Peritoneum (tissue), 1 donor: ENCODE measurements around the gene THADA.

GRCh38 chr2:42361903-42362401 is 935 bp upstream of the COX7A2L start:
- PRO-cap: no peak

DNA sequence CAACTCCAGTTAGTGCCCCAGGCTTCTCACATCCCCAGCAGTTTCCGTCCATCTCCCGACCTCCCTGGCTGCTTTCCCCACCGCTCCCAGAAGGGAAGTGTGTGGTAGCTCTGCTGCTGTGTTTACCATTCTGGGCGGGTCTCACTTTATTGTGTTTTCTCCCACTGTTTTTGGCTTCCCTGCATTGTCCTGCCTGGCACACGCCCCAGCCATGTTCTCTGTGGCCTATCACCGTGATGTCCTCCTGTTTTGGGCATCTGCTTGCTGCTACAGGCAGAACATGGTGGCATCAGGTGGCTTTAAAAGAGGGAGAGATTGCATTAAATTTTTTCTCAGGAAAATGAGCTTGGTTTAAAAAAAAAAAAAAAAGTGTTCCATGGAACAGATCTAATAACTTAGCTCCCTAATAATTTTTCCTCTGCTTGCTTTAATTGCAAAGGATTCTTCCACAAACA is 7.9 kb upstream of the COX7A2L start:
- PRO-cap: no peak

DNA sequence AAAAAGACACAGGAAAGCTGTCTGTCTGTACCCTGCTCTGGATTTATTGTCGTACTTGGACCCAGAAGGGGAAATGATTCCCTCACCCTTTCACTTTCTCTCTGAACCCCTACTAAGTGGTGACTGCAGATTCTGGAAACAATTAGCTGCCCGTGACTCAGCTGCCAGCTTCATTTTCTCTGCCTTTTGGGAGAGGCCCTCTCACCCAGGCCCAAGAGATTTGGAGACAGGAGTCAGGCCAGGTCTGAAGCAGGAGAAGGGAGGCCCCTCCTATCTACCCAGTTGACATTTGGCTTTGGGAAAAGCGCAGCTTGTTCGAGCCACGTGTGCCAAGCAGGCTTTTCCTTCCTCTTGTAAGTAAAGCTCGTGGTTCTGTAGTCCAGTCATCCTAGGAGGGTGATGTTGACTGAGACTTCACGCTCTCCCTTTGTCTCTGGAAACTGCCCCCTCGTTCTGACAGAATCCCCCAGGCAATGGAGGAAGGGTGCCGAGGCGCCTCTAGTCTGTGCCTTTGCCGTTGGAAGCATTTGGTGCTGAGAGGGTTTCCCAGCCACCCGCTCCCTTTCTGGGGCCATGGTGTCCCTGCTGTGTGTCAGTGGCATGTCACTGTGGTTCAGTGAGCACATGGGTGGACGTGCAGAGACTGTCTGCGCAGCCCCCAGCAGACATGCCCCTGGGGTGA is 8.6 kb downstream of the OXER1 start:
- PRO-cap: no peak

- PRO-cap: no peak
These were observed 36.6 kb upstream of the HAAO start for GRCh38 chr2:42828940-42829330.

GRCh38 chr2:42924485-42925279 is 132.3 kb upstream of the HAAO start:
- PRO-cap: no peak

DNA sequence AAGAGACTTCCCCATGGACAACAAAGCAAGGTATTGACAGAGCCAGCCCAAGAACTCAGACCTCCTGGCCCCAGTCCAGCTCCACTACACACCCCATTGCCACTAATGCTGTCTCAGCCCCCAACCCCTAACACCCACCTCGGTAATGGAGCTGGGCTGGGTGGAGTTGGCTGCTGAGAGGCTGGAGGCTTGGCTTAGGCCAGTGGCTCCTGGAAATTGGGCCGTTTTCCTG is 175.4 kb upstream of the HAAO start:
- PRO-cap: no peak

- PRO-cap: no peak
These were observed 197.1 kb upstream of the HAAO start for GRCh38 chr2:42989402-42989919.

GRCh38 chr2:43018034-43018658 is 208.3 kb downstream of the ZFP36L2 start:
- PRO-cap: no peak

DNA sequence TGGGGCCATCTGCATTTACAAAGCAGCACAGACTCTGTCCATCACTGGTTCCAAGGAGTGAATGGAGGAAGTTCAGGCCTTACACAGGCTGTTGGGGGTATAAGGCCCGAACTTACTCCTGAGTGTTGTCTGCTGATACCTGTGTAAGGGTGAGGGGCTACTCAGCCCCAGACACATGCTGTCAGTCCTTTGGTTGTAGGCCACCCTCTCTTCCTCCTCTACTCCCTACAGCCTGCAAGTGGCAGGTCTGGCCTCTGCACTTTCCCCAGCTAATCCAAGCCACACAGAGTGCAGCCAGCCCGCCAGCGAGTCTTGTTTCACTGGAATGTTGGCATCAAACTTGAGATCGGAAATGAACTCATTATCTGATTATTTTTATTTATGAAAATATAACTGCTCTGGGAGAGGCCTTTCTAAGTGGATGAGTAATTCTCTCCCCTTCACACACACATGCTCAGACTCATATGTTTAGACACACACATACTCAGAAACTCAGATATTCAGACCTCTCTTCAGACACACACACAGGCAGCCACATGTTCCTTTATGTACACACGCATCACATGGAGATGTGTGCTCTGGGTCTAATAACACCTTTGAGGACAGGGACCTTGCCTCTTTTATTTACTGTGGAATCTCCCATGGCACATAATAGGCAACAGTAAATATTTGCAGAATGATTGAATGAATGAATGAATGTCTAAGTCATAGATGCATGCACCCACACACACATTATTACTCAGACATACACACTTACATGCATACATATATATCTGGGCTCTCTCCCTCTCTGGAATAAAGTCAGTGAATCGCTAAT is 151.3 kb downstream of the ZFP36L2 start:
- PRO-cap: no peak

GRCh38 chr2:43082425-43082870 is 144.0 kb downstream of the ZFP36L2 start:
- PRO-cap: no peak

DNA sequence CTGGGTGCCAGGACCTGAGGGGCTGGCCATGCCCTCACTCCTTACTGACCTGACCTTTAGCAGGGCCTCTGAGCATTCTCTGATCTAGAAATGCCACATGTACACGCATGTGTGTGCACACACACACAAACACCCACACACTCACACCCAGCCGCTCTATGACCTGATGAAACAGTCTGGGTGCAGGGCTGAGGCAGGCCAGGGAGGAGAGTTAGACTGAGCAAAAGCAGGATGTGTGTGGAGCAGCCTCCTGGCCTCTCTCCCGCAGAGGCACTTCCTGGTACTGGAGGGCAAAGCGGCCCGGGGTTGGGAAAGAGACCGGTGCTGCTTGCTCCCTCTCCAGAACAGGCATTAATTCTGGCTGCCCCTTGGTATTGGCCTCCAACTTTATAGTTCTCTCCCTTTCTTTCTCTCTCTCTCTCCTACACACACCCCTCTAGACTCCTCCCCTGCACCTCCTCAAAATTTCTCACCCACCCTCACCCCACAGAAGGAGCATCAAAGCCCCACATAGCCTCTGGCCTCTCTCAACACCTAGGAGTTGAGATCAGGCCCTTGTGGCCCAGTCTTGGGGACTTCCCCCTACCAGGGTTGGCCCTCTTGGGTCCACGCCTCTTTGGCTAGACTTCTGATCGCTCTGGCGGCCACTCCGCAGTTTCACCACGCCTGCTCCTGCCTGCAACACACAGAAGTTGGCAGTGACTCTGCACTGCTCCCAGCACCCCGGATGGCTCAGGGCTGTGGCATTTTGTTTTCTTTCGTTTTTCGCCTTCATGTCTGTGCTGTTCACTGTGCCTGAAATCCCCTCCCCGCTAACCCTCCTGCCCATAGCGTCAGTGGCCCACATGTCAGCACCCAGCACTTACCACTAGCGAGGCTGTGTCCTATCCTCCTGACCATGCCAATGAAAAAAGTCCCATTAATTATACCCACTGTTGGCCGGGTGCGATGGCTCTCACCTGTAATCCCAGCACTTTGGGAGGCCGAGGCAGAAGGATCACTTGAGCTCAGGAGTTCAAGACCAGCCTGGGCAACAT is 67.6 kb downstream of the ZFP36L2 start:
- PRO-cap: no peak

DNA sequence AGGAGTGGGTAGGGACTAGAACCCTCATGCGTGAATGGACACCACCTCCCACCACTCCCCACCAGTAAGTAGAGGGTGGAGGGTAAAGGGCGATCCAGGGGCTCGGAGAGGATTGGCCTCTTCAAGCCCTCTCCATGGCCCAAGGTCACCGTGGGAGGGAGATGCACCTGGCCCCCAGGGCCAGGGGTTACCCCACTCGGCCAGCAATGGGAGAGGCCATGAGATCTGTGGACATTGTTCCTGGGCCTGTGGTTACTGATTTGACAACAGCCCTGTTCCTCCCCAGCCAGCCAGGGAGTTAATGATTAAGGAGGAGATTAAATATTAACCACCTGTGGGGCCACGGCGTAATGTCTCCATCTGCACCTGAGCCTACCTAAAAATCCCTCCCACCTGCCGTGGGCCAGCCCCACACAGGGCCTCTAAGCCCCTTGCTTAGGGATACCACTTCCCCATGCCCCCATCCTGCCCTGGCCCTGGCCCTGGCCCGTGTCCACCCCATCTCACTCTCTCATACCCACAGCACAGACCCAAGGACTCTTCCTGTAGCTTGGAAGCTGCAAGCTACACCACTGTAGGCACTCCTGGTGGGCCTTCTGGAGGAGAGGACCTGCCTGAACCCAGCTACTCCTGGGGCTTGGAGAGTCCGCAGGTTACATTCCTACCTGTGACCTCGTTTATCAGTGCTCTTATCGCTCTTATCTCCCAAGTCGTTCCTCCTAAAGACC is 32.2 kb downstream of the ZFP36L2 start:
- PRO-cap: no peak

DNA sequence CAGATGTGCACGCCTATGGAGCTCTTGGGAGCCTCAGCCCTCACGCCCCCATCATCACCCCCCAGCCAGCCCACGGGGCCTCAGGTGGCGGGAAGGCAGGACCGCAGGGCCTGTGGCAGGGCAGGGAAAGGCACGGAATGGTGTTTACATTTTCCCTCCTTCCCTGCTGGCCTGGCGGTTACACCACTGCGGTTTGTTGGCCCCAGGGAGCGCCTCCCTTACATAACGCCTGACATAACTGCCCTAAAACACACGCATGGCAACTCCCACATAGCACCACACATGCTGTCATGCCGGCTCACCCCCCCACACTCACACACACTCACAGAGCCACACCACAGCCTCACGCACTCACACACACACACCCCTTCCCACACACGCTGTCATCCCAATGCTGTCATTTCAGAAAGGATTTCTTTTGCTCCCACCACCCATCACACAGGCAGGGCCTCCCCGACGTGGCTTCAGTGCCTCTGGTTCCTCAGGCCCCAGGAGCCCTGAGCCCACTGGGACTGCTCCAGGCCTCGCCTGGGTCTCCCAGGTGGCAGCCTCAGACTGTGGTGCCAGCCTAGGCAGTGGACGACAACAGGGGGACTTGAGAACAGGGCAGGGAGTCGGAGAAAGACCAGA is 15.7 kb downstream of the ZFP36L2 start:
- PRO-cap: no peak

DNA sequence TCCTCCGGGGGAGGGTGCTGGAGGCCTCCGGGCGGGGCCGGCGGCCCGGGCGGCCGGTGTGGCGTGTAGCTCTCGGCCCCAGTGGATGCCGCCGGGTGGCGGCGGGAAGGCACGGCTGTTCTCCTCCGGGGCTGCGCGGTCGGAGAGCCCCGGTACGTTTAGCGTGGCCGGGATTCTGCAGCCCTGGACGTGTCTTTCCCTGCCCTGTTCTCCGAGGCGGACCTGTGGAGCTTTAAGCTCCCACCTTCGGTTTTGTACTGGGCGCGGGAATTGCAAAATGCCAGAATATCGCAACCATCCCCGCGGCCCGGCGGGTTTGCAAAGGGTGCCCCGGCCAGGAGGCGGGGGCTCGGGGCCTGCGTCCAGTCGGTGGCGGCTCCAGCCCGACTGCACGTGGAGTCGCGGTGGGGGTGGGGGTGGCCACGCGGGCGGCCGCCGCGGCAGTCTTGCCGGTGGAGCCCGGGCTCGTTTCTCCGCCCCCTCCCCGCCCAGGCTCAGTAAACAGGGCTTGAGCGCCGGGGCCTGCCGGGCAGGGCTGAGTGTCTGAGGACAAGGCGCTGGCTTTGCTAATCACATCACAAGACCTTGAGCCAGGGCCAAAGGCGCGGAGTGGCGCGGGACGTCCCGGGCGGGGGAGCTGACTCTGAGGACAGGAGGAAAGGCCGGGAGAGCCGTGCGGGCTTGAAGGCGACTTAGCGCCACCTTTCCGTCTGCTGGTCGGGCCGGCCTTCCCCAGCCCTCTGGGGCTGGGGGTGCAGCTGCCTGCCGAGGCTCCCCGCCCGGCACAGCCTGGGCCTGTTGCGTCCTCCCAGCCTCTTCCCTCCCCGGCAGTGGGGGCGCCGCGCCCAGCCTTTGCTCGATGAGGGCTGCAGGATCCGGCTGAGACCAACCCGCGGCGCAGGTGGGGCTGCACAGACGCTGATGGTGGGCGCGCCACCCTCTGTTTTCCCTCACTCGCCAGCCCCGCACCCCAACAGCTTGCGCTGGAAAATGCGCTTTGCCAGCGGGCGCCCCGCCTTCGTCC is 688 bp upstream of the ZFP36L2 start:
- PRO-cap: bidirectional peak, plus-strand start at position 84 of the sequence, minus-strand start outside the sequence; bidirectional peak, plus-strand start at position 500 of the sequence, minus-strand start at position 226 of the sequence; bidirectional peak, plus-strand start outside the sequence, minus-strand start at position 832 of the sequence

DNA sequence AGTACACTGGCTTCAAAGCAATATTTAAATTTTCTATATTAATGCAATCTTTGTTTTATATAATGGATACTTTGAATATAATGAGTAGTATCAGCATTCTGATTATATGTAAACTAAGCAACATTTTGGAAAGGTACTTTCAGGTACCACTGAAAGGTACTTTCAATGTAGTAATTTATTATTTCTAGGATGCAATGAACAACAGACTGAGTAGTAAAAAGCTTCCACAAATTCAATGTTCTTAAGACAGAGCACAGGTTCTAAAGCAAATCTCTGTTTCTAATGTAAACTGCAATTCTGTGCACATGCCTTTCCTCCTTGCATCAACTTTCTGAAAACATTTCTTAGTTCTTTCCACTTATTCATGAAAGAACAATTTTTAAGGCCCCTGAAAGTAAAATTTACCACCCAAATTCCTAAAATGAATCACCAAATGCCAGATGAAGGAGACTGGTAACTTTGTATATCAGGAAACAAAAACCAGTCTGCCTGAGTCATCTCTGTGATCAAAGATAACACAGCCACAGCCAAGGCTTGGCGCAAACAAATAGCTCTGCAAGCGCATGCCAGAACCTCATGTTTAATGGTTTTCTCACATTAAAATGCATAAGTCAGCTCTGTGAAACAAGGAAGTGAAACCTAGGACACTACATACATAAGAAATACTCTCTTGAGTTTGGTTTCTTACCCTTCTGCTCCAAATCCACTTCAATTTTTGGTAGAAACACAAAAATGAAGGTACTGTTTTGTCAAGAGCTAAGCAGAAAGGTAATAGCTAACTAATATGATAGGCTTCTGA is 169.5 kb downstream of the THADA start:
- PRO-cap: no peak

DNA sequence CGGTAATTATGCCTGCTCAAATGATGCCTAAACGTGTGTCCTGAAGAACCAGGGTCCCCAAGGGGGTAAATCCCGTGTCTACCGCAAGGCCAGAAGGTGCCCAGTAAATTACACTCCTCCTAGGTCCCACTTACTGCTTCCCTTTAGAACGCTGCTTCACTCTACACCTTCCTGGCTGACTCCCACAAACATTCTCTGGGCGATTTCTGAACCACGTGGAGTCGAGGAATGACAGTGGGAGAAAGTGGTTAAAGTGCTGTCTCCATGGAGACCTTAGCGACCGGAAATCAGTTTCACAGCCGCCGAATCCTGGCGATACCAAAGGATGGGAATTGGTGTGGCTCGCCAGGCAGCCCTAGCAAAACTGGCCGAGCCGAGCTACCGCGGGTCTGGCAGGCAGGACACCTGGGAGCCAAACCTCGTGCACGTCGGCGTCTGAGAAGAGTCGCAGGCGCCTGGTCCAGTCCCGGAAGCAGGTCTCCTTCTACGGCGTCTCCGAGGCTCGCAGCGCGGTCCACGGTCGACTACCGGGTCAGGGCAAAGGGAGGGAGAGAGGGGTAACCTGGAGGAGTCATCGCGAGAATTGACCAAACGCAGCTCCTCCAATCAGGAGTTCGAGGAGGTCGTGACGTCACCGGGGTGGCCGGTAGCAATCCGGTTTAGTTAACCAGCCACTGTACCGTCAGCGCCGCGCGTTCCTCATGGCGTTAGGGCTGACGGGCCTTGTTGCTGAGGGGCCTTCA is at the start of gene THADA:
TSS of gene THADA (minus strand) at position 526 of the 743 bp plus-strand sequence.
- PRO-cap: bidirectional peak, plus-strand start at position 685 of the sequence, minus-strand start at position 480 of the sequence

DNA sequence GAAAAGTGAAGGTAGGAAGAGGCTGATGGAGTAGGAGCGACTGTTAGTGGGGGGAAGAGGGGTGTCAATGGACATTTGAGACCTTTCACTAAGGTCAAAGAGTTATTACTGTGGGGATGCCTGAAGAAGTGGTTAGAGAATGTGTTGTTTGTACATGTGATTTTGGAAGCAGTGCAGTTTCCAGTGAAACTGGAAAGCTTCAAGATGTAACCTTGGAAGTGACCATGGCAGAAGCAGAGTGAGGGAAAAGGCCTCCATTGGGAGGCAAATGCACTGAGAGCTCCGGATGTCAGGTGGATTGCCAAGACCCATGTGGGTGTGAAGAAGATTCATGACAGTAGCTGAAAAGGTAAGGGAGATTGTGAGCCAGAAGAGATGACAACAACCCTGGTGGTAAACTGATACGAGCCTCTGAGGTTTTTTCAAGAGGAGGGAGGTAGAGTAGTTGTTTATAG is 6.2 kb downstream of the DYNC2LI1 start:
- PRO-cap: no peak

- PRO-cap: no peak
These were observed 3.1 kb downstream of the ABCG8 start for GRCh38 chr2:43841999-43842183.

GRCh38 chr2:43842252-43842775 is 3.5 kb downstream of the ABCG8 start:
- PRO-cap: no peak

- PRO-cap: no peak
These were observed 65.9 kb downstream of the ABCG8 start for GRCh38 chr2:43904617-43905091.